Osteoblast (primary cell): Measurements from ENCODE around the genes SRPRB, PPP2R3A and MSL2.

- CAGE, long polyA plus RNA: no peak
- RRBS: no CpG with 5 or more reads among the region's 7 CpGs
These were observed 14.4 kb downstream of the CDV3 start for GRCh38 chr3:133587579-133588663.

DNA sequence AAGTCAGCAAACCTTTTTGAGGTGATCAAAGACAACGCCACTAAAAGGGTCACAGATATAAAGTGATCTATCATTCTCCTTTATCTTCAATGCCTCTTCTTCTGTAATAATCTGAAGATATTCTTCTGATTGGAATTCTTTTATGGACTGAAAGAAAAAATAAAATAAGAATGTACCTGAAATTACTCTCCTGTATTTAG is 2.8 kb downstream of the TOPBP1 start:
- CAGE, long polyA plus RNA: no peak
- RRBS: no CpG with 5 or more reads among the region's 1 CpG

DNA sequence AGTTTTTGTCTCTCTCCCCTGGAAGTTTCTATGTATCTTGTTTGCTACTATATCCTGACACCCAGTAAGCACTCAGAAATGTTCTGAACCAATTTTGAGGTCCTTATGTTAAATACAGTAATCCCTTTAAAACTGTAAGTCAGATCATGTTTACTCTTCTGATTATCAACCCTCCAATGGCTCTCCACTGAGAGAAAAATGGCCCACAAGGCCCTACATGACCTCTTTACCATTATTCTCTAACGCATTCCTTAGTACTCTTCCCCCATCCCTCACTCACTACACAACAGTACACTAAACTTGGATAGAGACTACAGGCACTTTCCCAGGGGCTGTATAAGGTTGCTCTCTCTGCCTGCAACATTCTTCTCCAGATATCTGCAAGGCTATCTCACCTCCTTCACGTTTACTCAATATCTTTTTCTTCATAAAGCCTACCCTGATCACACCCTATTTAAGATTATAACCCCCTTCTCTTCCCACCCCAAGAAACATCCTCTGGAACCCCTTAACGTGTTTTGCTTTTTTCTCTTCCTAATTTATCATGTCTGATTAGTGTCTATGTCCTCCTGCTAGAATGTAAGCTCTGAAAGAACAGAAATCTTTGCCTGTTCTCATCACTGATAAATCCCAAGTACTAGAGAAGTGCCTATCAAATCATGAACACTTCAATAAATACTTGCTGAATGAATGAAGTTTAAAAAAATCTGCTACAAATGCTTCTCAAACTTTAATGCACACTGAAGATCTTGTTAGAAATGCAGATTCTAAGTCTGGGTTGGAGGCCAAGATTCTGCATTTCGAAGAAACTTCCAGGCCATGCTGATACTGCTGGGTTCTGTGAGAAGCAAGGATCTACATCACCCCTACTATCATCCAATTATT is 1.7 kb downstream of the TOPBP1 start:
- CAGE, long polyA plus RNA: no peak
- RRBS: no CpG with 5 or more reads among the region's 4 CpGs

- CAGE, long polyA plus RNA: no peak
- RRBS: no CpG with 5 or more reads among the region's 2 CpGs
These were observed 2.1 kb upstream of the TOPBP1 start for GRCh38 chr3:133663834-133664168.

- CAGE, long polyA plus RNA: start-site peak on the plus strand at chr3:133805795-133805897, 7,892 and 8,908 reads in 2 replicates
- RRBS: 3% methylated on average over 14 of the region's 50 CpGs
These were observed at the start of gene SRPRB for GRCh38 chr3:133805402-133806151. Gene SRPRB (plus strand): TSS chr3:133805815.

DNA sequence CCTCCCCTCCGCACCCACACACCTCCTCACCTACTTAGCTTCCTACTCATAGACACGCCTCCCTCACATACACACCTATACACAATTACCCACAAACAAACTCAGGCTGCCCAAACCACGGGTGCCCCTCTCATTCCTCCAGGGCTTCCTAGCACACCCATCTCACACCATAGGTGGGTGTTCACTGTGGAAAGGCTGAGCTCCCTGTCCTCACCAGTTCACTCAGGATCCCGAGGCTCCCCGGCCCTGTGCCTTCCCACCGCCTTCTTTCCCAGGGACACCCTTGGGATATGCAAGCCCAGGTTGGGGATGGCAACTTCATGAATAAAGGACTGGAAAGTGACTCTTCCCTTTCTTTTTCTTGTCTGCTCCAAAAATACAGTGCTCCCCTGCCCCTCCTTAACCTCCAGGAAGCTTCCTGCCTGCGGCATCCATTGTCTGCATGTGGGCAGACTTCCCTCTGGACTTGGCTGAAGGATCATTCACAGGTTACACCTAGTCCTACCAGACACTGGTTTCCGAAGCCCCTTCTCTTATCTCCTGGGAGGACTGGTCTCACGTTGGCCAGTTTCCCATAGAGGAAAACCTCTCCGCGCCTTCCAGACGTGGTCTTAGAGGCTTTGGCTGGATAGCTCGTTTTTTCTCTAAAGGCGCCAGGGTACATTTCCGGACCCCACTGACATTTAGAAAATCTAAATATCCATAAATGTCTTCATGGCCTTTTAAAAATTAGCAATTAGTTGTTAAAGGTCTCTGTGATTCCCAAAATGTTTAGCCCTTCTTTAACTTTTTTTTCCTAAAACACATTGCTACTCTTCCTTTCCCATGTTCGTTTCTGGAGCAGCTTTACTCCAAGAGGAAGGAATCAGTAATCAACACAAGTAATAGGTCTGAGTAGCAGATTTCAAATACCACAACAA is 61.3 kb downstream of the SLCO2A1 start:
- CAGE, long polyA plus RNA: no peak
- RRBS: no CpG with 5 or more reads among the region's 16 CpGs

- CAGE, long polyA plus RNA: no peak
- RRBS: no CpG with 5 or more reads among the region's 4 CpGs
These were observed 27.7 kb upstream of the SLCO2A1 start for GRCh38 chr3:134057380-134057845.

GRCh38 chr3:134069530-134070169 is 39.9 kb upstream of the SLCO2A1 start:
- CAGE, long polyA plus RNA: no peak
- RRBS: no CpG with 5 or more reads among the region's 19 CpGs

DNA sequence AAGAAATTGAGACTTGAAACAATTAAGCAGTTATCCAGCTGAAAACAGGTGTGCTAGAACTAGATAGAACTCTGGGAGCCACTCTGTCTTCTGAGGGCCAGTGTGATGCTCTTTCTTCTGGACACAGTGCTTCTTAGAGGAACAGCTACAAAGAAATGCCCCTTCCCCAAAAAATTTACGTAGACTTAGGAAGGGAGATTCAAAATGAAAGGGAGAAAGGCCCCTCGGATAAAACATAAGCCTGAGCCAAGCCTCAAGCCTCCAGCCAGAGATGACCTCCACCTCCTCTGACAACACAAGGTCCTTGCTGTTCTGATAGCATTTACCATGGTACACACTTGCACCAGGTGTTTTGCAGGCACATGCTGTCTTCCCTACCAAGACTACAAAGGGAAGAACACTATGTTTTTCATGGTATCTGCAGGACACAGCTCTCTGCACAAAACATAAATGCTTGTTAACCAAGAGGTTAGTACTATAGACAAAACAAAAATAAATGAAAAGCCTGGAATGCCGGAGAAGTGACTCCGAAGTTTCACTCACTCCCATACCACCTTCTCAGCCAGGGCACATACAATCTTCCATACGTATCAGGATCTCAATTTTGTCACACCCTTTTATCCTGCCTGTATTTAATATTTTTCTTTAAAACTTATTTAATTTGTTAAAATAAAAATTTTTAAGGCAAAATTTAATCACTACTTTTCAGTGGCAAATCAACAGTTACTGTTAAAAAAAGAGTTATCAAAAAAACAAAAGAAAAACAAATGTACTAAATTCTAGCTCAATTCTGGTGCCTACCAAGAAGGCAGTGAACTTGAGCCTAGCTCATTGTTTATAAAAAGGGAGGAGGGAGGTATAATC is 27.7 kb downstream of the RYK start:
- CAGE, long polyA plus RNA: no peak
- RRBS: no CpG with 5 or more reads among the region's 5 CpGs

DNA sequence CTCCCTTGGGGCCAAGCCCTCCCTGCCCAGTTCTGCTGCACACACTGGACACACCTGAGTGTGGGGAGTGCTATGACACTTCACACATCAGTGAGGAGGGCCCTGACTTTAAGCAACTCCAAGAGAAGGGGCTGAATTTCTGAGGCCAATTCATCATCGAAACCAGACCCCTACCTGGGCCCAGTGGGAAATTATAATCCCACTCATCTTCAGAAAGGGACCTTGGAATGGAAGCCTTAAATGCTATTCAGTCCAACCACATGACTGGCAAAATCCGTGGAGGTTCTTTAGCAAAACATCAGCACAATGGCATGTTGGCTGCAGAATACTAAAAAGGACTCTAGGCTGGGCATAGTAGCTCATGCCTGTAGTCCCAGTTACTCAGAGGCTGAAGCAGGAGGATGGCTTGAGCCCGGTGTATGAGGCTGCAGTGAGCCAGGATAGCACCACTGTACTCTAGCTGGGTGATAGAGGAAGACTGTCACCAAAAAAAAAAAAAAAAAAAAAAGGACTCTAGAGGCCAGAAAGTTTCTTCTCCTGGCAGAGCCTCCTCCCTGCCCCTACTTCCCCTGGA is 60.5 kb upstream of the RYK start:
- CAGE, long polyA plus RNA: no peak
- RRBS: no CpG with 5 or more reads among the region's 3 CpGs

DNA sequence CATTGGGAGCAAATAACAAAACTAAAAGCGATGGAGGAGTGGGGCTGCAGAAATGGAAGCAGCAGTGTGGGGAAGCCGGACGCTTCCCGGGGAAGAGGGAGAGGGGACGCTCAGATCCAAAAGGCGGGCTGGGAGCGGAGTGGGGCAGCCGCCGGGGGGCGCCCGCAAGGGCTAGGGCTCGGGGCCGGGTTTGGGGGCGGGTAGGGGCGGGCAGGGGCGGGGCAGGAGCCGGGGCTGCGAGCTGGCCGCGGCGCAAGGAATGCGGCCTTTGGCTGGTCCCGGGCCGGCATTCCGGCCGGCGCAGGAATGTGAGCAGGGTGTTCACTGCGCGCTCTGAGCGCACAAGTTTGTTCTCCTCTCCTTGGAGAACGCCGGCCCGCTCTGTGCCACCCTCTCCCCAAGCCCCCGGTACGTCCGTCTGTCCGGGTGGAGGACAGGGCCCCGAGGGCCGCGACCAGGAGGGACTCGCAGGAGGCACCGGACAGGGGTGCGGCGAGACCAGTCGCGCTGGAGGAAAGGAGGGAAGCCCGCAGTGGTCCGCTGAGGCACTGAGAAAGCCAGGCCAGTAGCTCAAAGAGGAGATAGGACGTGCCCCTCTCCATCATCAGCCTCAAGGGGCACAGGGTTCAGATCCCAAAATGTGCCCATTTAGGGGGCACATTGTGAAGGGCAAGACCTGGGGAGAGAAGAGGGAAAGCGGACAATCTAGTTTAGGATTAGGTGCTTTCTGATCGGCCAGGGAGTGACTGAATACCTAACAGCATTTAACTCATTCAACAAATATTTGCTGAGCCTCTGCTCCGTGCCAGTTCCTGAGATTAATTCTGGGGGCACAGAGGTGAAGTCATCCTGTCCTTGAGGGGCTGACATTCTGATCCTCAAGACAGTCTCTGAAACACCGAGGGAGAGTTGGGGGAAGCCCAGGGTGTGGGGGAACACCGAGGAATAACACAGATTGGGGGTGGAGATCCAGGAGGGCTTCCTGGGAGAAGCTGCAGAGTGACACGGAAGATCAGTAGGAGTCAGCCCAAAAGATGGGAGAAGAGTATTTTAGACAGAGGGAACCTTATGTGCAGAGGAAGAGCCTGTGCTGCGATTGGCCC is 60.7 kb downstream of the AMOTL2 start:
- CAGE, long polyA plus RNA: no peak
- RRBS: 5% methylated on average over 30 of the region's 56 CpGs

- CAGE, long polyA plus RNA: no peak
- RRBS: no CpG with 5 or more reads among the region's 15 CpGs
These were observed 5.1 kb downstream of the AMOTL2 start for GRCh38 chr3:134368744-134369924.

DNA sequence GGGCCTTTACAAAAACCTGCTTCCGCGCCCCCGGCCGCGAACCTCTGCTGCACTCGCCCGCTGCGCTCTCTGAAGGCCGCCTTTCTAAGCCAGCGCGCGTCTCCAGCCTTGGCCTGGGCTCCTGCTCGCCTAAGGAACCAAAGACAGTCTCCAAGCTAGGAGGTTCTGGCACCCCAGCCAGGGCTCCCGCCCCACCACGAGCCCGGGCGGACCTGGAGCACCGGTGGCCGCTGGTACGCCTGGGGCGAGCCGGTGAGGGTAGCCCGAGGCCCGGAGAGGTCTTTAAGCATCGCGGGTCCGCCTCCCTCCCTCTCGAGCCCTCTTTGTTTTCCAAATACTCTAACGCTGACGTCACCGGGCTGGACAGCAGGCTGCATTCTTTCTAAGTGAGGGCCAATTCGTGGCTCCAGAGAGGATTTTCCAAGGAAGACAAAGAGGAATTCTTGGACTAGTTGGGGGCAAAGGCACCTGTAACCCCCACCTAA is 731 bp downstream of the AMOTL2 start:
- CAGE, long polyA plus RNA: no peak
- RRBS: 2% methylated on average over 10 of the region's 32 CpGs

DNA sequence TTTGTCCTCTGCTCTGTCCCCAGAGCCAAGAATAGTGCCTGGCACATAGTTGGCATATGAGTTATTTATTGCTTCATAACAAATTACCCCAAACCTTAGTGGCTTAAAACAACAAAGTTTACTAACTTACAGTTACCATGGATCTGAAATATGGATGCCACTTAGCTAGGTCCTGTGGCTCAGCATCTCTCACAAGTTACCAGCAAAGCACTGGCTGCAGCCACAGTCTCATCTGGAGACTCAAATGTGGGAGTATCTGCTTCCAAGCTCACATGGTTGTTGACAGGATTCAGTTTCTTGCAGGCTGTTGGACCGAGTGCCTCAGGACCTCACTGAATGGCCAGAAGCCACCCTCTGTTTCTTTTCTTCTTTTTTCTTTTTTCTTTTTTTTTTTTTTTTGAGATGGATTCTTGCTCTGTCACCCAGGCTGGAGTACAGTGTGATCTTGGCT is 20.0 kb upstream of the AMOTL2 start:
- CAGE, long polyA plus RNA: no peak
- RRBS: no CpG with 5 or more reads among the region's 1 CpG

DNA sequence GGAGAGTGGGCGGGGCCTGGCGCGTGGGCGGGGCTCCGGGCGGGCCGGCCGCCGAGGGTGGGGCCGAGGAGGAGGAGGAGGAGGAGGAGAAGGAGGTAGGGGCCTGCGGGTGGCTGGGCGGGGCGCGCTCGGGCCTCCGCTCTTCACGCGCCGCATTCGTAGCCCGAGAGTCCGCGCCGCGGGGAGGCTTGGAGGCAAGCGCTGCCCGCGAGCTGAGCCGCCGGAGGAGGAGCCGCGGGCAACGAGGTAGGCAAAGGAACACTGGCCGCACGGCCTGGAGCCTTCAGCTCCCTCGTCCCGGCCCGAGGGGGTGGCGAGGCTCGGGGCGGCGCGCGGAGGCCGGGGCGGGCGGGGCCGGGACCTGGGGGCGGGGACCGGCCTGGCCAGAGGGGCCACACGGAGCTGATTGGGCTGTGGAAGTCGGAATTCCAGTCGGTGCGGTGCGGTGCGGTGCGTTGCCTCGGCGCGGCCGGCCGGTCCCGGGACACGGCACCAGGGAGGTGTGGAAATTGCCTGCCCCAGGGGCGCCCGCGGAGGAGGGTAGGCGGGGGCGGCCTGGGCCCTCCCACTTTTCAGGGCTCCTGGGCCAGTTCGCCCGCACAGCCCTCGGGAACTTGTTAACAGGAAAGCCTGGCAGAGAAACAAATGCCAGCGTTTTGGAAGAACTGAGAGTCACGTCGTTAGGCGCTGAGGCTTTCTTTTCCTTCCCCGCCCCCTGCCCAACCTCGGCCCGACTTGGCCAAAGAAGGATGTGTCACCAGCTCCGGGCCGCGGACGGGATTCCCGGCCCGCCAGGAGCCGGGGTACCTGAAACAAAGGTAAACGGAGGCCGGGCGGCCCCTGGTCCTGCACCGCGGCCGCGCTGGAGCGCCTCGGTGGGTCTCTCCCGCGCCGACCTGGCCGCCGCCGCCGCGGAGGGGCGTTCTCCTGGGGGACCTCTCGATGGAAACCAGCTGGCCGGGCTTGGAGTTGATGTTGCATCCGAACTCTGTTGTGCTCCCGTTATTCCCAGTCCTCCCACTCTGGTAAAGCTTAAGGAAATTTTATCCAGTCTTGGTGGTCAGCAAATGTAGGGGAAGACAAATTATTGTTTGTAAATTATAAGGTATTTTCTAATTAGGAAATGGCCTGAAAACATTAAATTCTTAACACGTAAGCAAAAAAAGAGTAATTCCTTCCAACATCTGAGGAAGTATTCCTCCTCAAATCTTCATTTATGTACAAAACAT is at the start of gene PPP2R3A:
Gene PPP2R3A, plus strand, starts transcription at position 125 of the 1,229 bp plus-strand sequence.
- CAGE, long polyA plus RNA: no peak
- RRBS: 2% methylated on average over 23 of the region's 109 CpGs

DNA sequence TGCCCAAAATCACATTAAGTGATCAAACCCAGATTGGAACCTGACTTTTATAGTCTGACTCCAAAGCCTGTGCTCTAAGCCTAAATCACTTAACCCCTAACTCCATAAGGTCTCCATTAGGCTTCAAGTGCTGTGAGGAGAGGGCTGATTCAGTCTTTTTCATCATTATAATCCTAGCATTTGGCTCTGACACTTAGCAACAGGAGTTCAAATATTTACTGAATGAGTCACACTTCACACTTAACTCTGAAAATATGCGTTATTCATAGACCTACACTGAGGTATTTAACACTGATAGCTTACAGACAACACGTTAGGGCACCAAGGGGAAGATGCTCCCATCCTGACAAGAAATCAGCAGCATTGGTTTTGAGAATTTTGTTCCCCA is 53.6 kb downstream of the MSL2 start:
- CAGE, long polyA plus RNA: no peak
- RRBS: no CpG with 5 or more reads among the region's 2 CpGs

DNA sequence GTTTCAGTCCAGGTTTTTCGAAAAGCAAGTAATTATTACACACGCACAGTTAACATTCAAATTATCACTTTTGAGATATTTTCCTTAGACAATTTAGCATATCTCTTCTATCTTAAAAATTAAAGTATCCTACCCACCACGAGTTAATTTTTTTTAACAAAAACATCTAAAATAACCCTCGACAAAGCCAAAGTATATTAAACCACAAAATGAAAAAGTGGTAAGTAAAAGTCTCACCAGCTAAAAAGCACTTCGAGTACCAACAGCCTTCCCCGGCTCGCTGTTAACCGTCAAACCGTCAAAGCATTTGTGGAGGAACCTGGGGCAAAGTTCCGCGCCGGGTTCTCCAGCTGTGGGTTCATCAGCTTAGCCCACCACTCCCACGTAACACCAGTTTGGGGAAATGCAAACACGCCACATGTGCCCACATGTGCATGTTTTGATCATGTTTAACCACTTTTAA is 1.9 kb downstream of the MSL2 start:
- CAGE, long polyA plus RNA: no peak
- RRBS: 2% methylated on average over 7 of the region's 14 CpGs

- CAGE, long polyA plus RNA: no peak
- RRBS: 2% methylated on average over 29 of the region's 91 CpGs
These were observed at the start of gene MSL2 for GRCh38 chr3:136195834-136196684. Gene MSL2 (minus strand): TSS chr3:136196335.

DNA sequence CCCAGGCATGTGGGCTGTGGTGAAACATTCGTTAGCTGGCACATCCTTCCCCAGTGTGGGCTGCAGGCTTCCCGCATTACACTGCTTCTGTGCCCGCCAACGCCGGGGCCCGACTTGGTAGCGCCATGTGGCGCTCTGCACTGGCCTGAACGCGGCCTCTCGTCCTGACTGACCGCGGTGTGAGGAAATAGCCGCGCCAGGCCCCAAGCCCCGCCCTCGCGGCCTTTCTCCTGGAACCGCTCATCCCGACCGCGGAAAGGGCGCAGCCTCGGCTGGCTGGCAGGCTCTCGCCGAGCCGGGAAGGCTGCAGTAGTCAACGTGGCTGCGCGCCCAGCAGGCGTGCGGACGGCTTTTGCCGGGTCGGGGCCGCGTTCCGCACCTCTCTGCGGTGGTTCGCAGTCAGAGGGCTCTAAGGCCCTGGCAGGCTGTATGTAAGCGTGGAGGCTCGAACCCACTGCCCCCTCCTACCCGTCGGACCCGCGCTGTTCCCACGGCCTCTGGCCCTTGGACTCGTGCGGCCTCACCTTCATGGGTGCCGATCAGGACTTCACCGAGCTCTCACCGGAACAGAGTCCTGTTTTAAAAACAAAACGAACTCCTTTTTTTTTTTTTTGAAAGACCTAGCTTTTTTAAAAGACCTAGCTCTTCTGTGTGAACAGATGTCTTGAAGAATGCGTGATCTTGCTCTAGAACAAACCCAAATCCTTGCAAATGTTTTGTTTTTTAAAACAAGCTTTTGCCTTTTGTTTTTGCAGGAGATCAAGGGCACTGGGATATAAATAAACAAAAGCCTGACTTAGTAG is 751 bp upstream of the MSL2 start:
- CAGE, long polyA plus RNA: no peak
- RRBS: 2% methylated on average over 8 of the region's 54 CpGs

DNA sequence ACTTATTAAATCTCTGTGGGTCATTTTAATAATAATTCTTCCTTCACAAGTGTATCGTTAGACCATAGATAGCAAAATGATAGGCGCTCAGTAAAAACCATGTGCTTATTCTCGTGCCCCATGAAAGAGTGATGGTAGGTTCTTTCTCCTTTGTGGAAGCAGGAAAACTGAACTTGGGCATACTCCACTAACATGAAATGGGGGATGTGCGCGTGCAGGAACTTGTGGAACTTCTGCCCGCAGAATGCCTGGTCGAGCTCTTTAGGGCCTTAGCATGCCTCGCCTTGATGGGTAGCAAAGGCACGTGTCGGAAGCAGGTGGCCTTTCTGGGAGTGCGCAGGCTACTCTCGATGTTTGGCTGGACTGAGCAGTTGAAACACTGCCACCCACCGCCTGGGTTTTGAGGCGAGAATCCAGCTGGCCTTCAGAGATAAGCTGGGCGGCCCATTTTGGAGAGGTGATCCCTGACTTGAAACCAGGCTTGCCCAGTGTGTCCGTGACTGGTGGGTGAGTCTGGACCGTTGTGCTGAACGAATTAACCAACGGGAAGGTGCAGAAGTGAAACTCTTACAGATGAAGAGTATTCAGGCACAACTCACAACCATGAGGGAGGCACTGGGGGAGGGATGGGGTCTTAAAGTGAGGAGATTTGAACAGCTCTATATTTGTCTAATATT is 834 bp downstream of the PCCB start:
- CAGE, long polyA plus RNA: no peak
- RRBS: no CpG with 5 or more reads among the region's 19 CpGs